ENCODE measurements around the genes CFH and INAVA.

DNA sequence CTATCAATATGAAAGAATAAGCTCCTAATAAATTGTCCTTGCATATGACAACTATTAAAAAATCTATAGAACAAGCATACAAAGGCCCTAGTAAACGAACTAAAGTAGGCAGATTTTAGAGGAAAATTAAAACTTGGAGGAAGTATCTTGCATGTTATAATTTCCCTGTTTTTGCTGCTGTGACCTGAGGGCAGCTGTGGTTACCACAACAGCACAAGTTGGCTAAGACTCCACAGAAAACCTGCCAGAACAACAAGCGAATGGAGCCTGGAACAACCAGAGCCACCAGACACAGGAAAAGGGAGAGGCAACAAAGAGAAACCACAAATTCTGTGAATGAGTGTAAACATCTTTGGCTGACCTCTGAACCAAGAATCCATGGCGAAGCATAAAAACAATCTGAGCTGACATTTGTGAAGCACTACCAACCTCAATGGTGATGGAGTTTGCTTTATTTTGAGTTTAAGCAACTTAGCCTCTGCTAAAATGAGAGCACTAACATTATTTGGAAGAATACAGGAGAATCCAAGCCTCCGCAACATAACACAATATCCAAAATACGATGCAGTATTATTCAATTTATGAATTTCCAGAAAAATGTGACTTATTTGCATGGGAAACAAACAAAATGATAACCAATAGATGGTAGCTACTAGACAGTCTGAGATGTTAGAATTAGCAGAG lies 207.4 kb downstream of the KCNT2 start:
- RRBS: no CpG with 5 or more reads among the region's 5 CpGs

DNA sequence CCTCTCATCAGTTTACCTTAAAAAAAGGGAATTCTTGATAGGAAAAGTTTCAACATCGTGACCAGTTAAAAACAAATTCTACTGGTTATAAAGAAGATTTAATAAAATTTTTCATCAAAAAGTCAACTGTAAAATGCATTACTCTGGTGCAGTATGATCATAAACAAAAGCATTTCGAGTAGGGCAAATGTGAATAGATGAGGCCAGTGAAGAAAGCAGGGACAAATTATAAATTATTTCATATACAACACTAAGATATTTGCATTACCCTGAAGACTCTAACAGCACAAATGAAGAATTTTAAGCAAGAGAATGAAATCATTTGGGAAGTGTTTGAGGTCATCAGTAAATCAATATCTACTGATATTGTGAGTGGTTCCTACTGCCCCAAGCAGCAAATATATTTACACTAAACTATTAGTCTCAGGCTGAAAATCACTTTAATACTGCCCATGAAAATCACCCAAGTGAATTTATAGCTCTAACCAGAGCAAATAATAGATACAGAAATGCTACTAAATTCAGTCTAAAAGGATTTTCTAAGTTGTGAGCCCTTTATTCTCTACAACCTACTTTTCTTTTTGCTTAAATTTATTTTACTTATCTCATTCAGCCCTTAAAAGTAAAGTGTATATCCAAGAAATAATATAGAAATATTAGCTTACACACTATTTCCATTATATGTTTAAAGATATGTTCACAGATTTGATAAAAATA lies 163.6 kb downstream of the KCNT2 start:
- RRBS: no CpG with 5 or more reads among the region's 2 CpGs

DNA sequence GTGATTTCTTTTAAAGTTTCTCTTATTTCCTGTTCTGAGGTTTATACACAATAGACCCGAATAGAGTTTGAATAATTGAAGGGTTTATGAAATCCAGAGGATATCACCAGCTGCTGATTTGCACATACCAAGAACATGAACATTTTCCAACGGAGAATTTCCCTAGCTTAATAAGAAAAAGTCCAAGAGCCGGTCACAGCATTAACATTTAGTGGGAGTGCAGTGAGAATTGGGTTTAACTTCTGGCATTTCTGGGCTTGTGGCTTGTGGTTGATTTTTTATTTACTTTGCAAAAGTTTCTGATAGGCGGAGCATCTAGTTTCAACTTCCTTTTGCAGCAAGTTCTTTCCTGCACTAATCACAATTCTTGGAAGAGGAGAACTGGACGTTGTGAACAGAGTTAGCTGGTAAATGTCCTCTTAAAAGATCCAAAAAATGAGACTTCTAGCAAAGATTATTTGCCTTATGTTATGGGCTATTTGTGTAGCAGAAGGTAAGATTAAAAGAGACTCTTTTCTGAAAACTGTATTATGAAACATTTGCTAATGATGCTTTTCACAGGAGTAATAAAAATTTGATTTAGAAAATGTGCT lies at the start of gene CFH:
Gene CFH, plus strand, starts transcription at position 361 of the 593 bp plus-strand sequence.
- RRBS: no CpG with 5 or more reads among the region's 5 CpGs

DNA sequence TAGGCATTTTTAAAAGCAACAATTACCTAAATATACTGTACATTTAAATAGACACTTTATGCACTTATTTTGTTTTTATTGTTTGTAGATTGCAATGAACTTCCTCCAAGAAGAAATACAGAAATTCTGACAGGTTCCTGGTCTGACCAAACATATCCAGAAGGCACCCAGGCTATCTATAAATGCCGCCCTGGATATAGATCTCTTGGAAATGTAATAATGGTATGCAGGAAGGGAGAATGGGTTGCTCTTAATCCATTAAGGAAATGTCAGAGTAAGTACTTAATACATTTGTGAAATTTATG lies 21.0 kb downstream of the CFH start:
- RRBS: no CpG with 5 or more reads among the region's 1 CpG

DNA sequence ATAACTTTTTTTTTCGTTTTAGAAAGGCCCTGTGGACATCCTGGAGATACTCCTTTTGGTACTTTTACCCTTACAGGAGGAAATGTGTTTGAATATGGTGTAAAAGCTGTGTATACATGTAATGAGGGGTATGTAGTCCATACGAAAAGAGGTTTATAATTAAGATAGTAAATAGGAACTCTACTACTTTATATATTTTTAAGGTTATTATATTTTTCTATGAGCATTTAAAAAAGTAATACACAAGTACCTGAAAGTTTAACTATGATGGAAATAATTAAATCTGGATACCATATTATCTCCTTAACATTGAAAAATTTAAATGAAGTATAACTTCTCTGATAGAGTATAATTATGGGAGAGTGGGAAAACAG lies 22.0 kb downstream of the CFH start:
- RRBS: no CpG with 5 or more reads among the region's 2 CpGs

- RRBS: no CpG with 5 or more reads among the region's 8 CpGs
These were observed 23.6 kb downstream of the CFH start for GRCh38 chr1:196675121-196676113.

DNA sequence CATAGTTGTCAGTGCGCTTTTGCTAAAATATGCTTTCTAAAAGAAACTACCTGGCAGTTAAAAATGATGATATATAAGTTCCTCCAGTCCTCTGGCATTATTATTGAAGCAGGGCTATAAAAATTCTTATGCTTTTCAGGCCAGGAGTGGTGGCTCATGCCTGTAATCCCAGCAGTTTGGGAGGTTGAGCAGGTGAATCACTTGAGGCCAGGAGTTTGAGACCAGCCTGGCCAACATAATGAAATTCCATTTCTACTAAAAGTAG lies 80.5 kb upstream of the NEK7 start:
- RRBS: no CpG with 5 or more reads among the region's 1 CpG

GRCh38 chr1:198199071-198199812 lies 42.4 kb downstream of the NEK7 start:
- RRBS: no CpG with 5 or more reads among the region's 3 CpGs

- RRBS: no CpG with 5 or more reads among the region's 6 CpGs
These were observed 59.3 kb downstream of the NEK7 start for GRCh38 chr1:198216017-198216677.

GRCh38 chr1:198253543-198254270 lies 96.9 kb downstream of the NEK7 start:
- RRBS: no CpG with 5 or more reads among the region's 5 CpGs

- RRBS: no CpG with 5 or more reads among the region's 2 CpGs
These were observed 9.3 kb downstream of the PTPRC start for GRCh38 chr1:198648219-198648482.

- RRBS: no CpG with 5 or more reads among the region's 15 CpGs
These were observed 40.1 kb downstream of the PTPRC start for GRCh38 chr1:198678840-198679421.

DNA sequence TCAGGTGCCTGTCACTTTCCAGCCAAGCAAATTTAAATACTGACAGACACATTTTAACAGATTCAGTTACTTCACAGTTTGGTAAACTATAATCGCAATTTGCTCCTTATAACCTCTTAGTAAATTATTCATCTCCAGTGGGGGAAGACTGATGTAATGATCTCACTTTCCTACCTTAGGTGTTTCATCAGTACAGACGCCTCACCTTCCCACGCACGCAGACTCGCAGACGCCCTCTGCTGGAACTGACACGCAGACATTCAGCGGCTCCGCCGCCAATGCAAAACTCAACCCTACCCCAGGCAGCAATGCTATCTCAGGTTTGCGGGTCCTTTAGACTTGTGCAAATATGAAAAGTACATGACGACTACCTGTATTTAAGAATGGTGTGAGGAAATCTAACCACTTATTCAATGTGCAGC lies 60.6 kb downstream of the PTPRC start:
- RRBS: no CpG with 5 or more reads among the region's 12 CpGs

GRCh38 chr1:198732319-198732606 lies 93.4 kb downstream of the PTPRC start:
- RRBS: no CpG with 5 or more reads among the region's 4 CpGs

GRCh38 chr1:200038455-200038811 lies 10.9 kb downstream of the NR5A2 start:
- RRBS: 0% methylated on average over 1 of the region's 20 CpGs

- RRBS: no CpG with 5 or more reads among the region's 2 CpGs
These were observed 4.5 kb downstream of the ZNF281 start for GRCh38 chr1:200405300-200405713.

GRCh38 chr1:200760729-200761149 lies 22.0 kb downstream of the CAMSAP2 start:
- RRBS: no CpG with 5 or more reads among the region's 3 CpGs

GRCh38 chr1:200769499-200770233 lies 31.0 kb downstream of the CAMSAP2 start:
- RRBS: no CpG with 5 or more reads among the region's 5 CpGs

DNA sequence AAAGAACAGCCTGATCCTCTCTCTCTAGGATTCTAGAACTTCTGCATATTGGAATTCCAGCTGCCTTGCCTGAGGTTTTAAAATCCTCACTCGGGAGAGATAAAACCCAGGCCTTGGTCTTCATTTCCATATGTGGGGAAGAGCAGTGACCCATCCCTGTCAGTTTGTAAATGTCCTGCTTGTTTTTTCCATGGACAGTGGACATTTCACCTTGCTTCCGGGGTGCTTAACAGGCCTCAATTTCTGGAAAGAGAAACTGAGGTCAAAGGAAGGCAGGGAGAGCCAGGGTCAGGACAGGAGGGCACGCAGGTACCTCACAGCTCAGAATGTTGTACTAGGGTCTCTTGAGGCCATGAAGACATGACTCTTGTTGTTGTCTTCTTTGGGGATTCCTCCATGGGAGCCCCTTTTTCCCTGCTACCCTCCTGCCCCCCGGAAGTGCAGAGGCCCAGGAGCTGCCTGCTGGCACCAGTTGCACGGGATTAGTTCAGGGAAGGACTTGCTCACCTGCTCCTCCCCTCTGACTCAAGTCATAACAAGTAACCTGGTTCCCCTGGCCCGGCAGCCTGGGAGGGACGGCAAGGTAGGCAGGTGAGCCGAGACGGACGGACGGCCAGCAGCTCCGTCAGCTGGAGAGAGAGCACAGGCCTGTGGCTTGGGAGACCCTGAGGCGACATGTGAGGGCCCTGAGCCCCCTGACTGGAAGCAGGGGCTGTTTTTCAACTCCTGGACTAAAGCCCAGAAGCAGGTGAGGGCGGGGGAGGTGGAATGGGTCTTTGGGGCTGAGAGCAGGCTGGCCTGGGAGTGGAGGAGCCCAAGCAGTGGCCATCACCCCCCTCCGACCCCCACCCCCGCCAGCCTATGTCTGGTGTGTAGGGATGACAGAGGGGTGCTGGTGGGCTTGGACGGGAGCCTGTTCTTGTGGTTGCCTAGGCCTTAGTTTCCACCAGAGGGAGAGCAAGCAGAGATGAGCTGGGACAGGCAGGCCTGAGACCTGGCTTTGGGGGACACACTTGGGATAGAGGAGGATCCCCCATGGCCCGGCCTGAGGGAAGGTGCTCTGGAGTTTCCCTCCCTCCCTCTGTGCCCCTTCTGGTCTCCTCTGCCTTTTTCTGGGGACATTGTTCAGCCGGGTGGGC lies at the start of gene INAVA:
Gene INAVA, plus strand, starts transcription at position 561 of the 1,139 bp plus-strand sequence.
- RRBS: 51% methylated on average over 2 of the region's 19 CpGs

DNA sequence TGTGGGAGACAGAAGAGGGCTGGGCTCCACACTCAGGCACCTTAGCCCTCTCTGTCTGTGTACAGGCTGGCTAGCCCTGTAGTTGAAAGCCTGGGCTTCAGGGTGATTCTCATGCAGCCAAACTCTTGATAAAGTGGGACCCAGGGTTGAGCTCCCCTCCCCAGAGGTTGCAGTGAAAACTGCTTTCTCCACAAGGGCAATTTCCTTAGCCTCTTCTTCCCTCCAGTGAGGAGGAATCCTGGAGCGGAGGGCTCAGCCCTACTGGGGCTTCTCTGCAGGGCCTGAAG lies 31.8 kb downstream of the KIF21B start:
- RRBS: no CpG with 5 or more reads among the region's 1 CpG

Measured in aortic smooth muscle cell (primary cell).